ENCODE measurements around a stretch of chr2.

DNA sequence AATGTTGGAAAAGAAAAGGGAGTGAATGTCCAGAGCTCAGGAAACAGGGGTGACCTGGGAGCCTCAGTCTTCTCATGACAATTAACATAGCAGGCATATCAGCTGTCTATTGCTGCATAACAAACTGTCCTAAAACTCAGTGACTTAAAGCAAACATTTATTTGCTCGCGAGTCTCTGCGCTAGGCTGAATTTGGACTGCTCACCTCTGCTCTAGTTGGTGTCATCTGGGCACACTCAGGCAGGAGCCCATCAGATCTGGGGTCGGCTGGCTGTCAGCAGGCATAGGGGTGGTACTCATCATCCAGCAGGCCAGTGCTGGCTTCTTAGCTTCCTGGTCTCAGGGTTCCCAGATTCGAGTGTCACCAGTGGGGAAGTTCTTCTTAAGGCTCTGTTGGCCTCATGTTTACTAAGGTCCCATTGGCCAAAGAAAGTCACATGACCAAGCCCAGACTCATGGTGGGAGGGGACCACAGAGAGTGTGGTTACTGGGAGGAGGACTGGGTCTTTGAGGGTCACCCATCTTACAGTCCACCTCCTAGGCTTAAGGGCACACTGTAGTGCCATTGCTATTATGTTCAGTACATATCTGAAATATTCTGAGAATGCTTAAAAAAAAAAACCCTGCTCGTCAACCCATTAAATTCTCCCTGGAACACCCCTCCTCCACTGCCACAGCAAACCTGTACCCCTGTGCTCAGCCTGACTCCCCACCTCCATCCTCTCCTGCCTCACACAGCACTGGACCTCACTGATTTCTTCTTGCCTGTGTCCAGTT, 71.5 kb upstream of the ATG16L1 start:
- RRBS, result no CpG with 5 or more reads among the region's 6 CpGs
CAGE:
- cytosol, long polyA plus RNA, result no peak
- long polyA plus RNA, result no peak
- nucleus, long polyA plus RNA, result no peak

DNA sequence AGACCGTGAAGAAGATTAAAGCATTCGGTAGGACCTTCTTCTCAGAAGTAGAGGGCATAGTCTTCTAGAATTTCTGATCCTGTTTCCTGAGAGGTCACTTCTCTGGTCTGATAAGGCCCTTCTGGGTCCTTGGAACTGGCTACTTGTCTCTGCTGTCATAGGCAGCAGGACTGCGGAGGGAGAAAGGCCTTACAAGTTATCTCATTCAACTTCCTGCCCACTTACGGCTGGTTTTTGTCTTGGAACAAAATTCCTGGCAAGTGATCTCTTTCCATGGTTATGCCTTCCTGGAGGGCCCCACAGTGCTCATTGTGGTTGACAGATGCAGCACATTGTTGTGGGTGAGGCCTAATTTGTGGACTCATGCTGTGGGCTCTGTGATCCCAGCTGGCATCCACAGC, 21.9 kb downstream of the SAG start:
- RRBS, result no CpG with 5 or more reads among the region's 4 CpGs
CAGE:
- cytosol, long polyA plus RNA, result no peak
- long polyA plus RNA, result no peak
- nucleus, long polyA plus RNA, result no peak

DNA sequence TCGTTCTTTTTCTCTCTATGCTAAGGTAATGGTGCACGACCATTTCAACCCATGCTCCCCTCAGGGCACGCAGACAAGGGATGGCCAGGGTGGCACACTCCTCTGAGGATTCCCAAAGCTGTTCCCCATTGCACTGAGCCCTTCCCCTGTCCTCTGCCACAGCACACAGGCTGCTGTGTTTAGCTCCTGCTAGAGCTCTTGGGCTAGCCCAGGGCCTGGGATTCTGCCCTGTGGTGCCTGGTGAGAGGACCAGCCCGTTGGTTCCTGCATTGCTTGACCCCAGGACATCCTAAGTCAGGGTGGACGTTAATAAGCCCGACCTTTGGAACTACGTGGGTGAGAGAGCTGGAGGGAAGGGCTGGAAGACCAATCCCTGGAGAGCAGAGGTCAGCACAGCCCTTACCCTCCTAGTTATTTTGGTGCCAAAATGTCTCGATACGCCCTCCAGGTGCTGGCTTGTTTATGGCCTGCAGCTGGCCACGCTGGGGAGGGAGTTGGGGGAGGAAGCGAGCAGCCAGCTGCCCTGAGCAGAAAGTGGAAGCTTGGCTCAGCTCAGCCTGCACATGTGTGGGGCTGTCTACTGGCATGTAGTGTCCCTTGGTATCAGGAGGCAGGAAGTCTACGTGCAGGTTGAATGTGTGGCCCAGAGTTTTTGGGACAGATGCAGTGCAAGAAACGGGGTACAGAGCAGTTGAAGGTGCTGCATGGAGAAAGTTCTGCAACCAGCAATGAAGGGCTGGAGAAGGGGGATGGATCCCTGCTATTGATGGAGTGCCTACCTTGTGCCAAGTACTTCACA, 5.3 kb upstream of the DGKD start:
- RRBS, result no CpG with 5 or more reads among the region's 13 CpGs
CAGE:
- cytosol, long polyA plus RNA, result no peak
- long polyA plus RNA, result no peak
- nucleus, long polyA plus RNA, result no peak

GRCh38 chr2:233419551-233419902, 65.2 kb downstream of the DGKD start:
- RRBS, result no CpG with 5 or more reads among the region's 3 CpGs
CAGE:
- cytosol, long polyA plus RNA, result no peak
- long polyA plus RNA, result no peak
- nucleus, long polyA plus RNA, result no peak

DNA sequence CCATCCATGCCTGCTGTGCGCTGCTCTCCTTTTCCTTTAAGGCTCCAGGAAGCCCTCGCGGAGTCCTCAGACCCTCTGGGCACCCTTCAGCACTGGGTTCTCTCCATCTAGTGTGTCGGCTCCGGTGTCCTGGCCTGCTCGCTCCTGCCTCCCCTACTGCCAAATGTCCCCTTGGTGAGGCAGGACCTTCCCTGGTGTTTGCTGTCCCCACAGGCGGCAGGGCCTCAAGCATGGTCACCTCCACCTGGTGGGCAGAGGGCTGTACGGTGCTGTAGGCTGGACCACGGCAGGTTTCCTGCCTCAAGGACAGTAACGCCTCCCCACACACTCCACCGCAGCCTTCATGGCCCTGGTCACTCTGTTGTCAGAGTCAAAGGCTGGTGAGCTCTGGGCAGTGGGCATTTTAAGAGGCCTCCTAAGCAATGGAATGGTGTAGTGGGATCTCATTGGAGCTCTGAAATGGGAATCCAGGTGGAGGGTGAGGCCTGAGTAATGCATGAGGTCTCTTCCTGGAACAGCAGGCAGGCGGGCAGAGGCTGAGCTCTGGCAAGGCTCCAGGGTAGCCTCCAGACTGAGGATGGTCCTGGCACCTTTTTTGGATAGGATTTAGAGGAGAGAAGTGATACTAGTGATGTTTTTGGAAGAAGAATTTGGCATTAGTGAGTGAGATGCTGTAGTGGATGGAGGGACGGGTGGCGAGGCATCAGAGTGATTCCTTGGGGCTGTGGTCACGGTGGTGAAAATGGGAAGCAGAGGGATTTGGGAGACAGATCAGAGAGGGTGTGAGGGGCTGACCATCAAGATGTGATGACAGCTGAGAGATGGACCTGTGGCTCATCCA, 90.5 kb downstream of the DGKD start:
- RRBS, result no CpG with 5 or more reads among the region's 15 CpGs
CAGE:
- cytosol, long polyA plus RNA, result no peak
- long polyA plus RNA, result no peak
- nucleus, long polyA plus RNA, result no peak

DNA sequence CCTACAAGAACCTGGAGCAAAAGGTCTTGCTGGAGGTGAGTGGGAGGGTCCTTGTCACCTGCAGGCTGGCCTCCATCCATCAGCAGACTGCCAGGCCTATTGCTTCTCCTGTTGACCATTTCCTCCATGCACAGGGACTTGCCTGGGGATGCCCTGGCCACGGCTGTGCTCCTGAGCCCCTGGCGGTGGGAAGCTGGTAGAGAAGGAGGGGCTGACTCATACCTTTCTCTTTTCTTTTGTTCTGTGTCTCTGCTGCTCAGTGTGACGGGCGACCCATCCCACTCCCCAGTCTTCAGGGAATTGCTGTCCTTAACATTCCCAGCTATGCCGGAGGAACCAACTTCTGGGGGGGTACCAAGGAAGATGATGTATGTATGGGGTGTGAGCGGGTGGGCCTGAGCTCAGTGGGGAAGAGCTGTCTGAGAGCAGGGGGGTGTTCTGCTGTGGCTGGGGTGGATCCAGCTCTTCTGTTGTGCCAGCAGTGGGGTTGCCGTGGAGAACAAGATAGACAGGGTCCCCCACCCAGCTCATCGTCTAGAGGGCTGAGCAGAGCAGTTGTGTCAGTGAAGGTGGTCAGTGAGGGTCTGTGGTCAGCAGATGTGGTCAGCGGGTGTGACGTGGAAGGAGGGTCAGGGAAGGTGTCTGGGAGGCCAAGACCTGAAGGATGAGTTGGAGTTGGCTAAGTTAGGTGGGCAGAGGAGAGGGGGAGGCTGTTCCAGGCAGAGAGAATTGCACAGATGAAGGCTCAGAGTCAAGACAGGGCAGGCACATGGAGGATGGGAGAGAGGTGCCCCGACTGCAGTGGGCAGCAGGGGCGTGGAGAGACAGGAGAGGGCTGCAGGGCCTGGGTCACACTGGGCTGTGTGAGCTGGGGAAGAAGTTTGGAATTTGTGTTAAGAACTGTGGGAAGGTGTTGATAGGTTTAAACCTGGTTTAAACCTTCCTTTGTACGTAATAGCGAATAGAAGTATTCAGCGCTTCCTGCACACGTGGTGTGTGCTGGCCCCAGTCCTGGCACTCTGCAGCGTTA, 103.0 kb downstream of the DGKD start:
- RRBS, result no CpG with 5 or more reads among the region's 17 CpGs
CAGE:
- cytosol, long polyA plus RNA, result no peak
- long polyA plus RNA, result no peak
- nucleus, long polyA plus RNA, result no peak

DNA sequence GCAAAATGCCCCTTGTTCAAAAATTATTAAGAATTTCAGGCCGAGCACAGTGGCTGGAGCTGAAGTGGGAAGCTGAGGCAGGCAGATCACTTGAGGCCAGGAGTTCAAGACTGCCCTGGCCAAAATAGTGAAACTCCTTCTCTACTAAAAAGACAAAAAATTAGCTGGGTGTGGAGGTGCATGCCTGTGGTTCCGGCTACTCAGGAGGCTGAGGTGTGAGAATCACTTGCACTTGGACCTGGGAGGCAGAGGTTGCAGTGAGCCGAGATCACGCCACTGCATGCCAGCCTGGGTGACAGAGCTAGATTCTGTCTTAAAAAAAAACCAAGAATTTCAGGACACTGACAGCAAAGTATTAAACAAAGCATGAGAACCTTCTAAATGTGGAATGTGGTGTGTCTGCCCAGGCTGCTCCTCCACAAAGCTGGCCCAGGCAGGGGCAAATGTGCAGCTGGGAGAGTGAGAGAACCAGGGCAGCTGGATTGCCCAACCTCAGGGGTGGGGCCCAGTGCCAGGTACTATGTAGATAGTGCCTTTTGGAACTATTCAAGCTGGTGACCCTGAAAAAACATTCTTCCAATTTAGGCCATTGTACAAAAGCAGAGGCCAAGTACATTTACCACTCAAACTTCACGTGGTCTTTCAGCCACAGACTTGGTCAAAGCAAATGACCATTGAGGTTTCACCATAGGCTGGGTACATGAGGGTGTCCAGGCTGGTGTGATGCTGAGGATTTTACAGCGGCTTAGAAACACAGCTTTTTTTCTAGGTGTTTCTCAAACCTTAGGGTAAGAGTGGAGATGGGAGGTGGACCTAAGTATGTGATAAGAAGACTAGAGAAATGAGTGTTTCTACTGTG, 6.7 kb upstream of the UGT1A5 start:
- RRBS, result no CpG with 5 or more reads among the region's 6 CpGs
CAGE:
- cytosol, long polyA plus RNA, result no peak
- long polyA plus RNA, result no peak
- nucleus, long polyA plus RNA, result no peak

DNA sequence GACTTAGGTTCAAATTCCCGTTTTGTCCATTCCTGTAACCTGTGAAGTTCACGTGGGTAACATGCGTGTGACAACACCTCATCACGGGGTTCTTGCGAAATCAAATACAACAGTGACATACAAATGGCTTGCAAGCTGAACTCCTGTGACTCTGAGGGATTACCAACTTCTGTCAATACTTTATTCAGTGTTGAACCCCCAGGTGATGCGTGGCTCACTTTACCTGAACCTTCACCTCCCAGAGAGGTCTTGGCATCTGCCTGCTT, 207.8 kb downstream of the ARL4C start:
- RRBS, result no CpG with 5 or more reads among the region's 6 CpGs
CAGE:
- cytosol, long polyA plus RNA, result no peak
- long polyA plus RNA, result no peak
- nucleus, long polyA plus RNA, result no peak

GRCh38 chr2:234422892-234423260, 74.0 kb downstream of the ARL4C start:
- RRBS, result no CpG with 5 or more reads among the region's 4 CpGs
CAGE:
- cytosol, long polyA plus RNA, result no peak
- long polyA plus RNA, result no peak
- nucleus, long polyA plus RNA, result no peak

DNA sequence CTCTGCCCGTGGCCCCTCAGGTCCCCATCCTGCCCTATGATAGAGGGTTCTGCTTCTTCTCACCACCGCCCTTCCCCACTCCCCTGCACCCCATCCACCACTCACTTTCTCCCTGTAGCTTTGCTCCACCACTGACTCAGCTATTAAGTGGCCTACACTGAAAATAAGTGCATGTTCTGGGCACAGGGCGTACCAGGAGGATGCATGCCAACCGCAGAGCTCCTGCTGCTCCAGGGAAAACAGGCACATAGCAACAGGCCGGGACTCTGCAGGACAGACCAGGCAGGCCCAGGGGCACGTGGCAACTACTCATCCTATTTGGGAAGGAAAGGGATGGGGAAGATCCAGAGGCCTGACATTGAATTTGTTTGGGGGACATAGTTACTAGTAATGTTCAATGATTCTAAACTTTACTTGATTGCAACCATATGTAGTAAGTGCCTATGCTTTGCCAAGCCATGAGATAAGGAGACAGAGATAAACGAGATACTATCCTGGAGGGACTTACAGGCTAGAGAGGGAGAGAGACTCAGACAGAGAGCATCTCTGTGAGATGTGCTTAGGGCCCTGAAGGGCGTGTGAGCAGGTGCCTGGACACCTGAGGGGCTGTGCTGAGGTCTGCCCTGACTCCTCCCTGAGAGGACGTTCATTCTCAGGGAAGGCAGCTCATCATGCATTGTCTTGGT, 28.3 kb downstream of the ARL4C start:
- RRBS, result no CpG with 5 or more reads among the region's 9 CpGs
CAGE:
- cytosol, long polyA plus RNA, result no peak
- long polyA plus RNA, result no peak
- nucleus, long polyA plus RNA, result no peak

- RRBS, result no CpG with 5 or more reads among the region's 2 CpGs
CAGE:
- cytosol, long polyA plus RNA, result no peak
- long polyA plus RNA, result no peak
- nucleus, long polyA plus RNA, result no peak
These were observed 2.4 kb downstream of the ARL4C start for GRCh38 chr2:234494563-234494759.

GRCh38 chr2:234977681-234977947, 25.8 kb downstream of the SH3BP4 start:
- RRBS, result no CpG with 5 or more reads among the region's 8 CpGs
CAGE:
- cytosol, long polyA plus RNA, result no peak
- long polyA plus RNA, result no peak
- nucleus, long polyA plus RNA, result no peak

- RRBS, result no CpG with 5 or more reads among the region's 7 CpGs
CAGE:
- cytosol, long polyA plus RNA, result no peak
- long polyA plus RNA, result no peak
- nucleus, long polyA plus RNA, result no peak
These were observed 27.5 kb downstream of the SH3BP4 start for GRCh38 chr2:234979236-234979891.

- RRBS, result no CpG with 5 or more reads among the region's 4 CpGs
CAGE:
- cytosol, long polyA plus RNA, result no peak
- long polyA plus RNA, result no peak
- nucleus, long polyA plus RNA, result no peak
These were observed 107.5 kb upstream of the AGAP1 start for GRCh38 chr2:235386349-235386682.

DNA sequence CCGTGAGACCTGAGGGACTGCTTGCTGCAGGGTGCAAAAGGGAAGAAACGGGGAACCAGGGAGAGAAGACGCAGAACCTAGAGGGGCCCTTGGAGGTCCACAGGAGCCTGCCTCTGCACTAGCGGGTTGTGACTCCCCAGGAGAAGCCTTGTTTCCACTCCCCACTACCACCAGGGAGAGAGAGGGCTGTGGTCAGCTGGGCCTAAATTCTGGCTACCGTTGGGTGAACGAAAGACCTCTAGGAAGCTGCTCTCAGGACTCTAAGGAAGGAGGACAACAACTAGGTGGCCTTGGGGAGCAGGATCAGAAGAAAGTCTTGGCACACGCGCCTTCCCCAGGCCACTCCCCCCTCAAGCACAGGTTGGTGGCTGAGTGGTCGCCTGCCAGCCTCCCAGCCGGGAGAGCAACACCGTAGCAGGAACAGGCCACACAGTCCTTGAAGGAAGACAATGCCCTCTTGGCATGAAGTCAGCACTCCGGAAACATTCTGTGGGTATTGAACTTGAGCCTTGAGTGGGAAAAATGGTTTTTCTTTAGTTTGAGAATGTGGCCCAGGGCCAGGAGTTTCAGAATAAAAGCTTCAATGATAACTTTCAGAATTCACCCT, 87.5 kb upstream of the AGAP1 start:
- RRBS, result 88% methylated on average over 3 of the region's 12 CpGs
CAGE:
- cytosol, long polyA plus RNA, result no peak
- long polyA plus RNA, result no peak
- nucleus, long polyA plus RNA, result no peak

DNA sequence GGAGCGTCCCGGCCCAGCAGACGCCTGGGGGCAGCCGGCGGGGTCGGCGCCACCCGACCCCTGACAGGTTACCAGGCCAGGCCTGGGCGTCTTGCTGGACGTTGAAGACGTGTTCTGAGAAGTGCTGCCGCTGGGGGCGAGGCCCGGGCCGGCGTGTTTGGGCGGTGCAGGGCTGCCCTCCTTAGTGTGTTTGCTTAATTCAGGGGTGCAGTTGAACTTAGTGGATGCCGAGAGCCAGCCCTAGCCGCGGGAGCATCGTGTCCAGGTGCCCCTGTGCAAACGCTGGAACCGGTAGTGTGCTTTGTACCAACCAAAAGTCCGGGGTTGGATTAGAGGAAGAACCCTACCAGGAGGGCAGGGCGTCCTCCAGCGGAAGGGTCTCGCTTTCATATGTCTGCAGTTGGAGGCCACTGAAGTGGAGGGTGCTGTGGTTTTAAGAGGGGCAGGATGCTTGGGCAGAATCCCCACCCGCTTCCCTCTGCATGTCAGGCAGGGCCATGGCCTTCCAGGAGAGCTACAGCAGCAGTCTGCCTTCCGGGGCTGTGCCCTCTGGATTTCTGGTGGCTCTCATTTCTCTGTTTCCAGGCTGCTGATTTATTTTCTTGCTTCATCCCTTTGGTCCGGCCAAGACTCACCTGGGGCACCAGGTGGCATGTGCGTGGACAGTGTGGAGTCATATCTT, 1.4 kb downstream of the AGAP1 start:
- RRBS, result 29% methylated on average over 7 of the region's 31 CpGs
CAGE:
- cytosol, long polyA plus RNA, result no peak
- long polyA plus RNA, result no peak
- nucleus, long polyA plus RNA, result no peak

GRCh38 chr2:235576976-235578207, 83.5 kb downstream of the AGAP1 start:
- RRBS, result no CpG with 5 or more reads among the region's 31 CpGs
CAGE:
- cytosol, long polyA plus RNA, result no peak
- long polyA plus RNA, result no peak
- nucleus, long polyA plus RNA, result no peak

GRCh38 chr2:235608725-235609467, 115.1 kb downstream of the AGAP1 start:
- RRBS, result no CpG with 5 or more reads among the region's 7 CpGs
CAGE:
- cytosol, long polyA plus RNA, result no peak
- long polyA plus RNA, result no peak
- nucleus, long polyA plus RNA, result no peak

DNA sequence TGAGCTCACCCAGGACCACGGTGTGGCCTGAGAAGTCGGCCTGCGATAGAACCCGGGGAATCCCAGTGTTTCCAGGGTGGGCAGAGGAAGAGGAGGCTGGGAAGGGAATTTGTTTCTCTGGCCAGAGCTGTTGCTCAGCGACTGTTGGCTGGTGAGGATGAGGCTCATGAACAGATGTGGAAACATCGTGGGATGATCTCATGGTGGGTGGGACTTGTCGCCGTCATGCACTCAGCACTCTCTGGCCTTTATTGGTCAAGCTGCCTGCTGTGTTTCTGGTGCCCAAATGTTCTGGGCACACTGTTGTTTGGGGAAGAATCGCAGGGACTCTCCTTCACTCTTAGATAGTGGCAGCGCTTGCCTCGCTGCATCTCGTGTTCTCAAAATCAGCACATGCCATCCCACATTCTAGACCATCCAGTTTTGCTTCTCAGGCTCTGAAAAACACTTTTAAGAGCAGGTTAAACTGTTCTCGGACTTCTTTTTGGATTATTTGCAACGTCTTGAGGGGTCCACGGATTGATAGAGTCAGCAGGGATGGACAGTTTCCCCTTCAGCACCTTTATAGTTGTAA, 145.6 kb downstream of the AGAP1 start:
- RRBS, result no CpG with 5 or more reads among the region's 15 CpGs
CAGE:
- cytosol, long polyA plus RNA, result no peak
- long polyA plus RNA, result no peak
- nucleus, long polyA plus RNA, result no peak

DNA sequence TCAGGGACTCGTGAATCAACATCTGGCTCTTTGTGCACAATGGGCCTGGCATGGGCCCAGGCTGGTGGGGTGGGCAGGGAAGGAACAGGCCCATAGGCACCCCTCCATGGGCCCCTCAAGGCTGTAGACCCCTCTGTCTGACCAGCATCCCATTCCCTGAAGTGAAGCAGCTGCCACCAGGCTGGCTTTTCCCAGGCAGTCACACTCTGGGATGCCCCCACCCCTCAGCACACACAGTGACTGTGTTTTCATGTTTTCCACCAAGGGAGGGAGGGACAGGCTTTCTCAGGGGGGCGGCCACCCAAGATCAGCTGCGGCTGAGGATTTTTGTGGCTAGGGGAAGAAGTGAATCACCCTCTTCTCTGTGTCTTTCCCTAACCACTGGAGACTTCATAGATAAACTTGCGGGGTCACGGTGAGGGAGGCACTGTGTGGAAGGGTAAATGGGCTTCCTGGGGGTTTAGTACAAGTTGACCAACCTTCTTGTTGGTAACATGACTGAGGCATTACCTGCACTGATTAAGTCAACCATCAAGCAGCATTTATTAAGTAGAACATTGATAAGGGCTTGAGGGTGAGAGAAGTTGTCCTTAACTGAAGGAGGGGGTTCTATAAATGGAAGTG, 166.1 kb downstream of the AGAP1 start:
- RRBS, result no CpG with 5 or more reads among the region's 5 CpGs
CAGE:
- cytosol, long polyA plus RNA, result no peak
- long polyA plus RNA, result no peak
- nucleus, long polyA plus RNA, result no peak